Tongue (tissue), 2 donors: ENCODE measurements around the gene SMG7.

DNA sequence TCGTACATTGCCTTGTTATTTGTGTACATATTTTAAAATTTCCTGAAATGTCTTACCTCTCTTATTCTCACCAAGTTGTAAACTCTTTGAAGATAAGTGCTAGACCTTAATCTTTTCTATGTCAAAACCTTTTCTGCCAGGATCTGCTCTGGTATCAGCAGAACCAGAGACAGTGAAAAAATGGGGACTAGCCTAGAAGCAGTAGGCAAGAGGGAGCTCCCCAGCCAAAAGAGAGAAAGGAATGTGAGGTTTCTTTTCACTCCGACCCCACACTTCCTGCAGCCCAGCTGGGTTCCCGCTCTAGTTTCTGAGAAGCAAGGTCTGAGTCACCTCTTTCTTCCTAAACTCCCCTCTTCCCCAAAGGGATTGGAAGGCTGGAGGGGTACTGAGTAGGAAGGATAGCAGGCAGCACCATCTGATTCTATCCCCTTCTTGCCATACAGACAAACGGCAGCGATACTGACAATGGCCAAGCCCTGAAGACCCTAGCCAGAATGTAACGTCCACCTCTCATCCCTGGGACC lies 12.9 kb downstream of the IER5 start:
- RAMPAGE, long total RNA = no peak

DNA sequence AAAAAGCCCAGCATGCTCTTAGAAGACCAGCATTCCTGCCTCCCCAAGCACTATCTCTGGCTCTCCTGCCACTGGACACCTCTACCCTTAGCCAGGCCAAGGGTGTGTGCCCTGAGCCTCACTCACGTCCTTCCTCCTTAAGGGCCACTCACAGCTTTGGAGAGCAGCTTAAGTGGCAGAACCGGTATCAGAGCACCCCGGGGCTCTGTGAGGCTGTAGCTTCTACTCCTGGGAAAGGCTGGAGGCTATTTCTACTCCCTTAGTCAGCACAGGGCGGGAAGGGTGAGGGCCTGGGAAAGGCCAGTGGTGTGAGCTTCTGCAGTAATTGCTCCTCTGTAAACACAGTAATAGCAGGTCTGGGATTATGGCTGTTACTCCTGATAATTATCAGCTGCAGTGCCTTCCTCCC lies 29.1 kb downstream of the IER5 start:
- RAMPAGE, long total RNA = no peak

- RAMPAGE, long total RNA = no peak
Measured at GRCh38 chr1:181128632-181129649, 40.4 kb downstream of the IER5 start.

GRCh38 chr1:181129666-181130299 lies 41.3 kb downstream of the IER5 start:
- RAMPAGE, long total RNA = no peak

- RAMPAGE, long total RNA = no peak
Measured at GRCh38 chr1:181141339-181142031, 53.0 kb downstream of the IER5 start.

- RAMPAGE, long total RNA = no peak
Measured at GRCh38 chr1:181152835-181153422, 64.4 kb downstream of the IER5 start.

DNA sequence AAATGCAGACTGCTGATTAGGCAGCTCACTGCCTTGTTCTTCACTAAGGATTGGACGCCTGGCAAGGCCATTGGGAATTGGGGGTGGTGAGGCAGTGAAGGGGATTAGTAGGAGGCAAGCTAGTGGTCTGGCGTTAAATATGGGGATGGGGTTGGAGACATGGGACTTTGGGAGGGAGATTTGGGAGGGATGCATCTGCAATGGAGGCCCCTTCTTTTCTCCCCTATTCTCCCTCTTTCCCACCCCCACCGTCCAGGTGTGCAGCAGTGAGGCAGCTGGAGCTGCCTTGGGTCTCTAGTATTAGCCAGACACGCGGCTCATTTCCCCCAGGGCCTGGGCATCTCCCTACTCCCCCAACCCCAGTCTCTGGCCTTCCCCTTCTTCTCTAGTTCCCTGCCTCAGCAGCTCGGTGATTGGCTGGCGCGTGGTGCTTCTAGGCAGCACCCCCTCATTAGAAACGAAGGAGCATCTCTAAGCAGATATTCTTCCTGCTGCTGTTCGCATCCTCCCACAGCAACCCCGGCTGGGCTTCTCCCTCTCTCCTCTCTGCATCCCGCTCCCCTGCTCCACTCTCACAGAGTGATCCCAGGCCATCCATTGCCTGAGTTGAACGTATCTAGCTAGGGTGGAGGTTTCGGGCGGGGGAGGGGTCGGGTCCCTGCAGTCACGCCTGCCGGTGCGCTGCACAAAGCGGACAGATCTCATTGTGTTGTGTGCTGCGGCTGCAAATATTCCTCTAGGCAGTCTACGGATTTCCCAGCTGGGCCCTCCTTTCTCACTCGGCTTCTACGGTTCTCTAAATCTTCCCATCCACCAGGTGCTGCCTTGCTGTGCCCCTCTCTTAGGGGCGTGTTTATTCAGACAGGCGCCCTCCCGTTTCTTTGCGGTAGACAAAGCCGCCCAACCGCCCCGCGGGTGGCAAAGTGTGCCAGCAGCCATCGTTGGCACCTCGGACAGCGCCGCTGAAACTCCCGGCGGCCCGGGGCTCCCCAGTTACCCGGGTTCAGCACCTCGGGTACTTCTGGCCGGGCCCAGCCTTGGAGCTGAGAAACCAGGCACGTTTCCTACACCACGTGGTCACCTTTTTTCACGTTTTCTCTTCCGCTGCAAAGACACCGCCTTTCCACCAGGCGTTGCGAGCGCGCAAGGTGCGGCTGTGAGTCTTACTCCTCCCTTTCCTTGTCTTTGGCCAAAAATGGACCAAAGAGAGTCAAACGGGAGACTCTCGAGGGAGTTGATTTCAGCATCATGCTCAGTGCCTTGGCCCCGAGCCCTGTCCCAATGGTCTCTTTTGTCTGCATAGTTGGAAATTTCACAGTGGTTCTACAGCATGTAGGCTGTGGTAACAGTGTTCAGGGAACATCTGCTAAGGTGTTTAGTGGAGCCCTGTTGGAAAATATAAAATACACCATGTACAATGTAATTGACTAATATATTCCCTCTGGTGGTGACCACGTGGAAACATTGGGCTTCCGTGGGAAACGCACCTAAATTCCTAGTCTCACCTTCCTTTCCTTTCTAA lies 2.2 kb downstream of the CACNA1E start:
- RAMPAGE, long total RNA = no peak

GRCh38 chr1:182068910-182069595 lies 7.5 kb upstream of the ZNF648 start:
- RAMPAGE, long total RNA = no peak

GRCh38 chr1:182114097-182114720 lies 52.7 kb upstream of the ZNF648 start:
- RAMPAGE, long total RNA = no peak

DNA sequence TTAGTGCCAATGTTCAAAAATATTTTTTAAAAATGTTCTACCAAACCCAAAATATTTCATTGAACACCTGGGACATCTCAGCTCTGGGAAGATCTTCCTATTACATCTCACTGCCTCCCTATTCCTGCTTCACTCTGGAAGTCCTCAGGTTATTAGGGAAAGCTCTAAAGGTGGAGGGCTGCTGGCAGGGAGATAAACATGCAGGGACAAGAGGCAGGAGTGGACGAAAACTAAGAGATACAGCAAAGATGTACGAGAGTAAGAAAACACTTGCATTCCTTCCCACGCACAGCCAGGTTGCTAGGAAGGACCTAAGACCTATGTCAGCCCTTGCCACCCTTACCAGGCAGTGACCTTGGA lies 87.3 kb upstream of the ZNF648 start:
- RAMPAGE, long total RNA = no peak

- RAMPAGE, long total RNA = no peak
Measured at GRCh38 chr1:182171124-182171485, 109.6 kb upstream of the ZNF648 start.

DNA sequence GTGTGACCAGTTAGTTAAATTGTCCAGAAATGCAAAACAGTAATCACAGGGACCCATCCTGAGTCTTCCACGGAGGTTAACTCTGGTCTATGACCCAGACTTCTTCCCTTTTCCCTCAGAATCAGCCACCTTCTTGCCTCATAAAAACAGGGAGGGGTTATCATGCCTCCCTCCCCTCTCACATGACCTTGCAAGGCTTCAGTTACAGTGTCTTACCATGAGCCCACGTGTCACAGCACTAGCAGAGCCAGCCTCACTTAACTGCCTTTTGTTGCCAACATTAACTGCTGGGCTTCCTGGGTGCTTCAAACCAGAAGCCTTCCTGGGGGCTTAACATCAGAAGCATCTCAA lies 132.5 kb downstream of the GLUL start:
- RAMPAGE, long total RNA = no peak

DNA sequence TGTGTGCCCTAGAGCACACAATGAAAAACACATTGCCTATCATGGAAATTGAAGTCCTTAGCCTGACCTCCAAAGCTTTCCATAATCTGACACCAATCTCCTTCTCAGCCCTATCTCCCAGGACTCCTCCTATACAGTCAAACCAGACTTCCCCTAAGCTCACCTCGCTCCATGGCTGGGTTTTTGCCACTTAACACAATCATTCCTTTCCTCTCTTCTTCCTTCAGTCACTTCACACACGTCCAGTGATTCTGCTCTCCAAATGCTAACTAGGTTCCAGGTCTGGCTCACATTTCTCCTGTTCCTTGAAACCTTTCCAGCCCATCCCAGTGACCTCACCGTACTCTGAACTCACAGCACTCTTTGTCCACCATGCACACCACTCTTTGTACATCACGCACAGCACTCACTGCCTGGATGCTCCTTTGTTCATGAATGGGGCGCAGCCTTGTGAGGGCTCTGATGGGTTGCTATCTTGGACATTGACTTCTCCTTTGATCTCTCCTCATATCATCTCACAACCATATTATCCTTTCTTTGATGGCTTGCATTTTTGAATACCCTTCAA lies 98.4 kb downstream of the GLUL start:
- RAMPAGE, long total RNA = no peak

DNA sequence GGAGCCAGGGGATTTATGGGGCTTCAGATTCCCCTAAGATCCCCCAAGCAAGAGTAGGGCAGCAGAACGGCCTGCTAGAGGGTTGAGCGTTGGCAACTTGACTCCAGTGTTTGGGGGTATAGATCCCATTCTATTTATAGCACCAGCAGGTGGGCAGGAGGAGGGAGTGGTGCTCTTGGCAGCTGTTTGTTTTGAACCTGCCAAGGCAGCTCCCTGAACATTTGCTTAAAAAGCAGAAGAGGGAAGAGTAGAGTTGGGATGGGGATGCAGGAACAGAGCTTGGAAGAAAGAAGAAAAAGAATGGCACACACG lies 33.6 kb downstream of the GLUL start:
- RAMPAGE, long total RNA = no peak

DNA sequence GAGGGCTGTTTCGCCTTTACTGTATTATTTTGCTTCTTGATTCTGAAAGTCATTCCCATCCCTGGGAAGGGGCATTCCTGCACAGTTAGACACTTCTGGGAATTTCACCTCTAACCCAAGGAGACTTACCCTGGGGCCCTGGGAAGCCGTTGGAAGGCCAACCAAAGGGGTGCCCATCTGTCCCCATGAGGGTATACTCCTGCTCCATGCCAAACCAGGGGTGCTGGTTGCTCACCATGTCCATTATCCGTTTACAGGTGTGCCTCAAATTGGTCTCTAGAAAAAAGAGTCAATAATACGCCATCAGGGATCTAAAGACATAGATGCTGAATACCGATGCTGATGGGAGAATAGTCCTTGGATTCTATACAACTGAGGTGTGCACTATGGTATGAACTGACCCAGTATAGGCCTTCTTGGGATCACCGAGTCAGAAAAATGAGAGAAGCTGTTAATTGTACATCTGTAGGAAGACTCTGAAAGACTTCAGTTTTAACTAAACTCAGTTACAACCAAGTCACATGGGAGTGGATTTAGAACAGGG lies 5.4 kb downstream of the GLUL start:
- RAMPAGE, long total RNA = no peak

DNA sequence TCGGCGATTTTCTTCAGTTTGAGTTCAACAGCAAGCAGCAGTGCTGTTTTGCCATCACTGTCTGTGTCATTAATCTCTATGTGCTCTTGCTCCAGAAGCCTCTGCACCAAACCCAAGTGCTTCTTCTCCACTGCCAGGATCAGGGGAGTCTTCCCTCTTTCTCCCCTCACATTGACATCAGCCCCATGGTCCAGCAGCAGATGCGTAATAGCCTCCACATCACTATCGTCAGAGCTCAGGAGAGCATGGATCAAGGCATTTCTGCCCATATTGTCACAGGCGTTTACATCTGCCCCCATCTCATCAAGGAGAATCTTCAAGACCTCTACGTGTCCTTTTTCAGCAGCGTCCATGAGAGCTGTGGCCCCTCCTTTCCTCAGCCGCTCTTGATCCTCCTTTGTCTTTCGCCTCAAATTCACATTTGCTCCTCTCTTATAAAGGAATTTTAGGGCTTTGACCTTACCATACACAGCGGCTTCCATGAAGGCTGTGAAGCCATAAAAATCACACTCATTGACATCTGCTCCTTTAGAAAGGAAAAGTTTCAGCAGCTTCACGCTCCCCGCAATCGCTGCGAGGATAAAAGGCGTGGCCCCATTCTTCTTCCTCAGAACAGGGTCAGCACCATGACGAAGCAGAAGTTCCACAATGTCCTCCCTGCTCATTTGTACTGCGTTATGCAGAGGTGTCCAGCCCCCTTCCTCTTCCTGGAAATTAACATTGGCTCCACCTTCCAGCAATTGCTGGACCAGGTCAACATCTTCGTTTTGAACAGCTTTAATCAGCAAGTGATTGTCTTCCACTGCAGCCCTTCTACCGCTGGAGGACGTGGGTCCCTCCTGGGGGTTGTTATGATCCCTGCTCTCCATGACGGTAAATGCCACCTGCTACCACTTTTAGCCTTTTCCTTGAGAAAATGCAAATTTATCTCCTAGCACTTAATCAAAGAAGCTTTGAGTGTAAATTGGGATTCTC lies 2.8 kb downstream of the RNASEL start:
- RAMPAGE, long total RNA = no peak

- RAMPAGE, long total RNA = no peak
Measured at GRCh38 chr1:182865084-182866138, 26.3 kb downstream of the DHX9 start.

- RAMPAGE, long total RNA = no peak
Measured at GRCh38 chr1:182866139-182866833, 27.1 kb downstream of the DHX9 start.

GRCh38 chr1:183272219-183272561 lies 86.1 kb downstream of the LAMC2 start:
- RAMPAGE, long total RNA = no peak

DNA sequence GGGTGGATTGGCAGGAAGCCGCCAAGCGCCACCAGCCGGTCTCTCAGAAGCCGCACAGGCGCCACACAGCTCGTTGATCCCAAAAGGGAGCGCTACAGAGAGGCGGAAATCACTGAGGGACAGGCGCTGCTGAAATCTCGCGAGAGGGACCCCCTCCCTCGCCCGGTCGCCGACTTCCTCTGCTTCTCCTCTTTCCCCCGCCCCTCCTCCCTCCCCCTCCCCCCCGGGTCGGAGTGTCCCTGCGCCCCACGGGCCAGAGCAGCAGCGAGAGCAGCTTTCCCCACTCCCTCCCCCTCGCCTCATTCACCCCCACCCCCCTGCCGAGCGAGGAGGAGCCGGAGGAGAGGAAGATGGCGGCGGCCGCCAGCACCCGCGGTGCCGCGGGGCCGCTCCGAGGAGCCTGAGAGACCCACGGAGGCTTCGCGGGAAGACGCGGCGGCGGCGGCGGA lies at the start of gene SMG7:
TSS of gene SMG7 (plus strand) at position 330 of the 449 bp plus-strand sequence.
- RAMPAGE, long total RNA = start-site peak on the plus strand centred at position 337 of the sequence, 16 bp wide, 228 and 105 reads in 2 replicates